Mucosa of descending colon (tissue), 1 donor: ENCODE measurements around a stretch of chr13.

- PRO-cap, result no peak
Observed at GRCh38 chr13:94710348-94710855, 1.9 kb downstream of the SOX21 start.

DNA sequence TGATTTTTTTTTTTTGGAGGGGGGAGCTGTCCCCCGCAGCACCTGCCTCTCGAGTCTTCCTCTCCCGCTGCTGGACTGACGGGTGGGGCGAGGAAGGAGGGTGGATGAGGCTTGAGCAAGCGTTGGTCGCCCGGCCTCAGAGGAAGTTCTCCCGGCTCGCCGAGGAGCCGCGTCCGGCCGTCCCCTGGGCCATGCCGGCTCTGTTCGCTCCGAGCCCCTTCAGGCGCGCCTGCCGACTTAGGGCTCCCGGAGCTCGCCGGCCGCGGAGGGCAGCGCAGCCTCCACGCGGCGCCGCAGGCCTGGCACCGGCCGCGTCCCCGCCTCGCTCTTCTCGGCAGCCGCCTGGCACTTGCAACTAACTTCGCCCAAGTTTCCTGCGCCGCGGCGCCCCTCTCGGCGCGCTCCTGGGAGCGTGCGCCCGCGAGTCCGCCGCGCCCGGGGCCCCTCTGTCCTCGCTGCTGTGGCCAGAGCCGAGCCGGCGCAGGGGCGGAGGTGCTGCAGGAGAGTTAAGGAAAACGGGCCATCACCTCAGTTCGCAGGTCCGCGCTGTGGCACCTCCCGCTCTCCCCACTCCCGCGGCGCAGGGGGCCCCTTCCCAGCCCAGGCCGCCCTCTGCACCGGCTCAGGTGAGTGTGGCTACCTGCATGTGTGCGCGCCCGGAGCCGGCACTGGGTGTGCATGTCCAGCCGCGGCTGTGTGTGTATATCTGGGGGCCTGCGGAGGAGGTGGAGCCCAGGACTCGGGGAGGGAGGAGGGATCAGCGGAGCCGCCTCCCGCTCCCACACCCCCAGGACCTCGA, 622 bp upstream of the SOX21 start:
- PRO-cap, result no peak

DNA sequence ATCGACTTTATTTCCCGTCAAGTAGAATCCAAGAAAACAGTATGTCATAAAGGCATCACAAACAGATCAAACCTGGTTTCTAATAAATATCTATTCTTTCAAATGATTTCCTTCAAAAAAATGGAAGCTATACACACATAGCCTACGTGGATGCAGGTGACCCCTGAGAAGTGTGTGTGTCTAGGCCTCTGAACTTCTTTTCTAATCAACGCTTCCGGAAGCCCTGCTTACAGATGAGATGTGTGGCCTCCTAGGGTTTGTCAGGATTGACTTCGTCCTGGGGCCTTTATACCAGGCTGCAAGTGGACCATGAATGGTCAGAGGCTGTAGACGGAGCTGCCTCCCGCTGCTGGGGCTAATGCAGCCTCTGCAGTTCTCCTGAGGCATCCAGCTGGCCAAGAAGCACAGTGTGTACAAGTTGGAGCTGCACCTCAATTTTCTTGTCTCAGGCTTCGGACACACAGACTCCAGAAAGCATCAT, 184.5 kb downstream of the ABCC4 start:
- PRO-cap, result no peak

DNA sequence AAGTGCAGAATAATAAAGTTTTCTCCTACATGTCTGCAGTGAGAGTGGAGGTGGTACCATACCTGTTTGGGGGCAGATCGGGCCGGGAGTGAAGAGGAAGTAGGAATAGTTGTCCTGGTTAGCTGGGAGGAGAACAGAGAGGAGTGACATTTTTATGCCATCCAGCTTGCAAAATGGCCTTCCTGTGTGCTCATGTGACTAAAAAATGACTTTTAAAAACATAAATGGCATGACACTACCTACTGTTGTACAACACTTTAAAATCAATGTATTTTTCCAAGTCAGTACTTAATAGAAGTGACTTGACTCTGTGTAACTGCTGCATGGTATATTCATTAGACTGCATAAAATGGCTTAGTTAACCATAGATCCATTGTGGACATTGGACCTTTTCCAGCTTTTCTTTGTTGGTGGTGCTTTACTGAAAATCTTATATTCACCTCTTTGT, 1.9 kb downstream of the CLDN10 start:
- PRO-cap, result no peak

GRCh38 chr13:95676017-95677079, 591 bp upstream of the DNAJC3 start:
- PRO-cap, result bidirectional peak, plus-strand start at chr13:95676259, minus-strand start at chr13:95676200; bidirectional peak, plus-strand start at chr13:95677148, minus-strand start at chr13:95676907

DNA sequence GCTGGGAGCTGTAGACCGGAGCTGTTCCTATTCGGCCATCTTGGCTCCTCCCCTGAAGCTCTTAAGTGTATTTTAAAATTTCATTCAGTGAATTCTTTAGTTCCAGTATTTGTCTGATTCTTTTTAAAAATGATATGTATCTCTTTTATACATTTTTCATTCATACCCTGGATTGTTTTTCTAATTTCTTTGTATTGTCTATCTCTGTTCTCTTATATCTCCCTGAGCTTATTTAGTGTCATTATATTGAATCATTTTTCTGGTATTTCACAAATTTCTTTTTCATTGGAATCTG, 63.8 kb downstream of the DNAJC3 start:
- PRO-cap, result no peak

DNA sequence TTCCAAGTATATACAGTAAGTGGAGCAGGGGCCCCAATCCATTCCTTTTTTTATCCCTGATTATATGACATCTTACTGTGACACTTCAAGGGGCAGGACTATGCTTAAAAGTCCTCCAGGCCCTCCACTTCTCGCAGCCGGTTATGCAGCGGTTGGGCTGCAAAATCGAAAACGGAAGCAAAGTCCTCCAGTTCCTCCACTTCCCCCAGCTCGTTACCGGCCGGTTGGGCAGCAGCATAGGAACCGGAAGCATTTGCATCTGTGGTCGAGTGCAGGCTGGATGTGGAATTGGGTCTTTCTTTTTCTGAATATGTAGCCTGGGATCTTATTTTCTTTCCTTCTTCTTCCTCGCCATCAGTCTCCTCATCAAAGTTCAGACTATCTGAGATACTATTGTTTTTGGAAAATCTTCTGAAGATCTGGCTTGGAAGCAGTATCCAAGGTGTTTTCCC, 46.1 kb downstream of the OXGR1 start:
- PRO-cap, result no peak

GRCh38 chr13:97114815-97115419, 107.2 kb upstream of the MBNL2 start:
- PRO-cap, result no peak

GRCh38 chr13:97190944-97191471, 31.1 kb upstream of the MBNL2 start:
- PRO-cap, result no peak

DNA sequence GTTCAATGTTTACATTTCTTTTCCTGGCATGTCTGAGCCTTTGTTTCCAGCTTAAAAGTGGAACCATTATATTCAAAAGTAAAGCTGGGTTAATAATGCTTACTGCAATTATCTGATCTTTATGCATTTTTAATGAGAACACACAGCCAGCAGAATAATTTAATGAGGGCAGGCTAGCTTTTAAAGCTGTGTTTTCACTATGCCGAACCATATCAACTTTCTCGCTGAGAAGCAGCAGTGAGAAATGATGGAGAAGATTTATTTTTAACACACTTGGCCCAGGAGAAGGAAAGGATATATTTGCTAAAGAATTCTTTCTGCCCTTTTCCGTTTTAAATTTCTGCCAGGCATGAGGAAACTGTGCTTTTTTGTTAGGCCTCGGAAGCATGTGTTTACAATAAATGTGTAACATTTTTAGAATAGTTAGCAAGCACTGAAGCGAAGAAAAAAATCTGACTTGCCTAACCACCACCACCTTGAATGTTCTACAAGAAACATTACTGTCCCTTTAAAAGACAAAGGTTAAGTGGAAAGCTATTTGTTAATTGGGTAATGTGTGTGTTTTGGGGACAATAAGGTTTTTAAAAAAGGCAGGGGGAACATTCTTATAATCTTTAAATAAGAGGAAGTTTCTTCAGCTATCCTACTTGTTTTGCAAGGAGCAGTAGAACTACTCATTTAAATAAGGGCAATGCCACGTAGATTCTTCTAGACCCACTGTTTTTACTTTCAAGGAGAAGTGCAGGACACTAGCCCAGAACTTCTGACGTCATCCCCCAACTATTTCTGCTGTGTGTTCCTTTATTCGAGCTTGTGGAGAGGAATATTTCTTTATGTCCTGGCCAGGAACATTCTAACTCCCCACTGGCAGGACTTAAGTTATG, 1.2 kb downstream of the MBNL2 start:
- PRO-cap, result bidirectional peak, plus-strand start at position 834 of the sequence, minus-strand start at position 719 of the sequence

DNA sequence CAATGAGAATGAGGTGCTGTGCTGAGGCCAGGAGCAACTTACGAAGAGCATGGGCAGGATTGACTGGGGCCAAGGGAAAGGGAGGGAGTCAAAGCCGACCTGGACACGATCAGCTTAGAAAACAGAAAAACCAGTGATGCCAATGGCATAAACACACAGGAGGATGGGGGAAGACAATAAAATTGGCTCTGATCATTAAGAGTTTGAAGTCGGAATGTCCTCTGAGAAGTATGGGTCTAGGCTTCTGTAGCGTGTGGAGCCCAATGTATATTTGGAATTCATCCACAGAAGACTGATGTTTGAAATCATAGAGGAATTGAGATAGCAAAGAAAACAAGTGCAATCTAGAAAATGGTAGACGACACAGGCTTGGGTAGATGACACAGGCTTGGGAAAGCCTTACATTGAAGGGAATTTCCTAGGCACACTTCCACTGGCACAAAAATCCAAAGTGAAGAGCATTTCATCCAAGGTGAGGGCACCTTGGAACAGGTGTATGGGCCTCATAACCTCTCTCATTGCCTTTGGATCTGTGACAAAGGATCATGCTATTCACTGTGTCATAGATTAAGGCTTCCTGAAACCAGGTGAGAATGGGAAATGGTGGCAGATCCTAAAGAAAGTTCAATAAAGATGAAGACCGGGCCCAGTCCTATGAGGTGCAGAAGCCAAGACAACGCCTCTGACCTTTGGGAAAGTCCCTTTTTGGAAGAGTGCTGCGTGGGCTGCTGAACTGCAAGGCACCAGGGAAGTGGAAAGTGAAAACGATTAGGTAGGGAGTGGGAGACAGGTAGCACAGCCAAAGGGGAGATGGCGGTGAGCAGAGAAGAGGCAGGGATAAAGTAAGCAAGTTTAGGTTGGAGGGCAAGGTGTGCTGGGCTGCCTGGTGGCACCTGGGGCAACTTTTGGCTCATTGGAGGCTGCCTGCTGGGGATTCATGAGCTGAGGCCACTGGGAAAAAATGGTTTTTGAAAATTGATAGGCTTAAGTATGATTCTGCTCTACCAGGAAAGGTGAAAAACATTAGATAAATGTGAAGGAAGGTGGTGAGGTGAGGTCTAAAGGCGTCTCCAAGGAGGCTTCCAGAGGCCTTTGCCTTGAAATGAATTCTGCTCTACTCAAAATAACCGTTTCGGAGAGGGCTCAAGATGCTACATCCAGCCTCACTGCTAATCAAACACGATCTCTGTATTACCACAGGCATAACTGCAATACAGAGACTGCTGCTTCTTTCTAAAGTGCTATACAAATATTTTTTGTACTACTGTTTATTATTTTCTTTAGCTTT, 16.2 kb downstream of the MBNL2 start:
- PRO-cap, result no peak

DNA sequence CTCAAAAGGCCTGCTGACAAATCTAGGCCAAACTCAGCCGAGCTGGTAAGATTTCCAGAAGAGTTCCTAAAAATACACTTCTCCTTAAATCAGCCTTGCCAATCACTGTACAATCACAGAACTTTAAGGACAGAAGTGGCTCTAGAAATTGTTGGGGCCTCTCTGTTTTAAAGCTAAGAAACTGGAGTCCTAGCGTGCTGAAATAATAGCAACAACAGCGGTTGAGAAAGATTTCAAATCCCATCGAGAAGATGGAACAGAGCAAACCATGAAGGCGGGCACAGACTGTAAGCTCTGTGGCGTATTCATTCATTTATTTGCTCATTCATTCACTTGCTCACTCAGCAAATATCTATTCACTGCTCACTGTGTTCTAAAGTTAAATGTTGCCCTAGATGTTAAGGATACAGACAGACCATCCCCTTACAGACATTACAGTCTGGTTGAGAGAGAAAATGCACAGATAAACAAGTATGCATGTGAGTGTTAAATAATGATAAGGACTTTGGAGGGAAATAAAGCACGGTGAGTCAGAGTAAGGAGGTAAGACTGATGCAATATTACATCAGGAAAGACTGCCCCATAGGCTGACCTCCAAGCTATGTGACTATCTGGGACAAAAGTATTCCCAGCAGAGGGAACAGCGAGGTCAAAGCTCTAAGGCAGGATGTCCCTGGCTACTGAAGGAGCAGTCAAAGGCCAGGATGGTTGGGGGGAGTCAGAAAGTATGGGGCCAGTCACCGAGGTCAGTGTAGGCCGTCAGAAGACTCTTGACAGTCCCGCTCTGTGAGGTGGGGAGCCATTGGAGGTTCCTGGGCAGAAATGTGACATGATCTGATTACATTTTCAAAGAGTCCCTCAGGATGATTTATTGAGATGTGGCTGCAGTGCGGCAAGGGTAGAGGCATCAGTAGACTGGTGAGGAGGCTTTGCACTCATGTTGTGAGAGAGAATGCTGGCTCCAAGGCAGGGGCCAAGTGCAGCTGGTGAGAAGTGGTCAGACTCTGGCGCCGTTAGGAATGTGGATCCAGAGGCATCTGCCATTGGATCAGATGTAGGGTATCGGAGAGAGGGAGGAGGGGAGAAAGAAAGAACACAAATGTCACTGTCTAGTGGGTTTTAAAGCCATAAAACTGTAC, 37.8 kb downstream of the MBNL2 start:
- PRO-cap, result no peak

DNA sequence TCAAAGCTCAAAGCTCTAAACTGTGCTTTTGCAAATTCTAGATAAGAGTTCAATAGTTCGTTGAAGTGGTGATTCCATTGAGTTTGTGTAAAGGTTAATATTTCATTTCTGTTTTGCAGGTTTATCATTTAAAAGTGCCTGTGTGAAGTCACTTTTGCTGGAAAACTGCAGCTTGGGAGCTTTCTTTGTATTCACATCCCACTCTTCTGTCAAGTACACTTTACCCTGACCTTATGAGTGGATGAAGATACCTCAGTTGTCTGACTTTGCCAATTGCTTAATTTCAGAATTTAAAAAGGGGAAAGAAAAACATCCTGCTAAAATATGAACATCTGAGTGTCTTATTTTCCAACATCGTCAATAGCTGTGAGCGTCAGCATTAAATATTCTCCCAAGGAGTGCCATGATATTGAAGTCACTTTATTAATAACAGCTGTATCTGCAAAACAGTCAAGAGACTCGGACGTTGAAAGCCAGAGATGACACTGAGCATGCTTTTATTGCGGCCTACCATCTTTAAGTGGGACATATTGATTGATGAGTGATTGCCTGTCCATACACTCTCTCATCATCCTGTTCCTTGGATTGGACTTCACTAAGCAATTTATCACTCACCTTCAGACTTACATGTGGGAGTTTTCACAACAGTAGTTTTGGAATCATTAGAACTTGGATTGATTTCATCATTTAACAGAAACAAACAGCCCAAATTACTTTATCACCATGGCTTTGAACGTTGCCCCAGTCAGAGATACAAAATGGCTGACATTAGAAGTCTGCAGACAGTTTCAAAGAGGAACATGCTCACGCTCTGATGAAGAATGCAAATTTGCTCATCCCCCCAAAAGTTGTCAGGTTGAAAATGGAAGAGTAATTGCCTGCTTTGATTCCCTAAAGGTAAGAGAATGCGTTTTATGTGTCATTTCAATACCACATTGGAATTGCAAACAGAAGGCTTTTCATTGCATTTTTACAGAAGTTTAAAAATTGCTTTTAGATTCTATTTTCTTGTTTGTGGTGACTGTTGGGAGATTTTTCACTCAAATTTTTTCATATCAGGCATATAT, 53.7 kb downstream of the MBNL2 start:
- PRO-cap, result no peak

DNA sequence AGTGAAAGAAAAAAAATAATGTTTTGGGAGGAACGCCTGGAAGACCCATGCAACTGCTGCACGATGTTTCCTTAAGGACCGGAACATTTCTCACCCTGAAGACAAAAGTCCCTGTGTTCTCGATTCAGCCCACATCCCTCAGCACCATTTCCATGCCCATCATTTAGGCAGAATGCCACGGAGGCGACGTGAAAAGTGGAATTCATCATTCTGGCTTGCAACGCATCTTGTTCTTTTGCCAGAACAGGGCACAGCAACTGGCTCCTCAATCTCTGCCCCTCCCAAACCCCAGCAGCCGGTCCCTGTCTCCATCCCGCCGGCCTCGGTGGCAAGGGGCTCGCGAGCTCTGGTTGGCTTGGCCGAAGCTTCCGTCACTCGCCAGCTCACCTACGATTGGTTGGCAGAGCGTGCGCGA, 1.3 kb upstream of the RAP2A start:
- PRO-cap, result bidirectional peak, plus-strand start outside the sequence, minus-strand start at position 324 of the sequence

GRCh38 chr13:97538401-97538659, 104.4 kb downstream of the RAP2A start:
- PRO-cap, result no peak

DNA sequence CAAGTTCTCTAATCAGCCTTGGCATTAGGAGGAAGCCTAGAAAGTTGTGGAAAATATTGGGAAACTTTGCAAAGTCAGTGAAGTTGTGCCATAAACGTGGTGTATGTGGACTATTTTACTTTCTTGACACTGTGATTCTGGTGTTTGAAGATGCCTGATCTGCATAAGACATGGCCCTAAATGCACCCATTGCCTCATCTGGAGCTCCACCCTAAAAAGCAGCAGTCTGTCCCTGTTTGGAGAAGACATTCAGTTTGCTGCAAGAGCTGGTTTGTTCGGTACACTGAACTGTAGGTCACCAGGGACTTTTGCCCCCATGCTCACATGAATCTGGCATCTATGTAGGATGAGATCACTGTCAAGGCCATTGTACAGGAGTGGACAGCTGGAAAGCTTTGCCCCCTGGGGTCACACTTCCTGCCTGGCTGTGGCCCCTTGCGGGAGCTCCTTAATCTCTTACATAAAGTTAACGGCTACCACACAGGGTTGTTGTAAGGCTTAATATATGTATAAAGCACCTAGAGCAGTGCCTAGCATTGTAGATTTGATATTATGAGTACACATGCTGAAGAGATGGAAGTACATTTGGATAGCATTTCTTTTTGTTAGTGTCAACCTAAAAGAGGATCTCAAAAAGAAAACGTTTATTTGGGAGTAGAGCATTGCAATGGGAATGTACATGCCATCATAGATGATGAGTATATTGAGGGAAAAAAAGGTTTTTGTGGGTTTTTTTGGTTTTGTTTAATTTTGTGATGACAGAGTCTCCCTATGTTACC, 73.0 kb downstream of the IPO5 start:
- PRO-cap, result no peak

- PRO-cap, result no peak
Observed at GRCh38 chr13:98327720-98328791, 151.0 kb upstream of the RNF113B start.

GRCh38 chr13:98446049-98446611, 130.8 kb downstream of the STK24 start:
- PRO-cap, result no peak

DNA sequence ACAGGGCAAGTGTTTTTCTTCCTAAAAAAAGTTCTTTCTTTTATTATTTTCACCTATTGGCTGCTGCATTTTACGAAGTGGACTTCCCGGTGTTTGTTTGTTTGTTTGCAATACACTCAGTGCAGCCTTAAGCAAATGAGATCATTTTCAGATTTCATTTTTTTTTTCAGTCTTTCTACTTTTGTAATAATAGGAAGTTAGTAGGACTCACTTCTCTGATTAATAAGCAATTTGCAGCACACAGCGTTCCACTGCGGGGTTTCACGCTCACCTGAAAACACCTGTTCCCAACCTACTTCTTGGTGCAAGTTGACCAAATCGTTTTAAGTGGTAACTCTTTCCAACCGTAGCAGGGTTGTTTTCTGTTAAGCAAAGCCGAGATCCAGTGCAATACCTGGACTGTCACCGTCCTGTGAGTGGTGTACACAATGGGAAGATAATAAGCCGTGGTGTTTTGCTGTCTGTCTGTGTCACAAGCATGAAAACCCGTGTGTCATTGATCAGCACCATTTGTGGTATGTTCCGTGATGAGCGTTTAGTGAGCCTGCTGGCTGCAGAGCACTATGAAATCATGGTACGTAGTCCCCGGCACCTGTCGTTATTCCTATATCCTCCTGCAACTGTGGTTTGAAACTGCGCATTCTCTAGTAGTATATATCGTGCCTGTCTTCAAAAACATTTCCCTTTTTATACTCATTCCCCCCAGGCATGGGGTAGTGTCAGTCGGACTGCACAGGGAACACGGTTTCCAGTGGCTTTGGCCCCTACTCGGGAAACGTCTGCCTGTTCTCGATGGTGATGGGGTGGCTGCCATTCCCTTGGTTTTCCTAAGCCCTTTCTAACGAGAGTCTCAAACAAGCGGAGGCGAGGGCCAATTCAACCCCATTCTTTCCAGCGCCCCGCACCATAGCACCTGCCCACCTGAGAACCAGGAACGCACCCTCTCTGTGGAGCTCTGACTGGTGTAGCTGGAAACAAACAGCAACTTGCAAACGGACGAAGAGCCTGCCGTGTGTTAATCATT, 127.9 kb downstream of the STK24 start:
- PRO-cap, result no peak

- PRO-cap, result no peak
Observed at GRCh38 chr13:98482913-98483854, 93.7 kb downstream of the STK24 start.